Sternocleidomastoid (tissue), 1 donor: Measurements from ENCODE around the genes DEFB128, TBC1D20, TCF15, FKBP1A and SIRPG.

DNA sequence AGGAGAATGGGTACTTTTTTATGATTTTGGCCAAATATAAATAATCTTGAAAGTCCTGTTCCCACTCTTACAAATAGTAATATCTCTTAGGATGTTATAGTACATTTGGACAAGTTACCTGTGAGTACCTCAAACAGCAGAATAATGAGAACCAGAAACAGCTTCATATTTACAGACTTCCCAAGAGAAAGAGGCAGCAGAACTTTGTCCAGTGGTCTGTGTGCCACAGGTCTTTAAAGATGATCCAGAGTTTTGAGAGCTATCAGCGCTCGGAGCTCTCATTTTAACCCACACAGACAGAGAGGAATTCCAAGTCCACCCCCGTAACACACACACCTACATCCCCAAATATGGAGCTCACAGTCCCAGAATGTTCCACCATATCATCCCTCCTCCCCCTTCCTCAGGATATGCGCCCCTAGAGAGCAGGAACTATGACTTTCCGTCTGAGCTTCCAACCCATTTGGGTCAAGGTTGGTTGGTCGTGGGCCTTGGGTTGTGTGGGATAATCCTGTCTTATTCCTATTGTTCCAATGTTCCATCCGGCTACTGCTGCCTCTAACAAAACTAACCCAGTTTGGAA lies at the start of gene DEFB128:
Gene DEFB128, minus strand, starts transcription at position 255 of the 583 bp plus-strand sequence.
- PRO-cap: no peak

DNA sequence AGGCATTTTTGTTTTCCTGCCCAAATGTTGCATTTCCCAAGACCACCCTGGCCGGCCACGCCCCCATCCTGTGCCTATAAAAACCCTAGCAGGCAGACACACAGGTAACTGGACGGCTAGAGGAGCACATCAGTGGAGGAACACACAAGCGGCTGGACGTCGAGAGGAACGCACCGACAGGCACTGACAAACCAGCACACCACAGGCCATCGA lies 7.8 kb downstream of the ZCCHC3 start:
- PRO-cap: no peak

GRCh38 chr20:326515-327218 lies 1.3 kb downstream of the SOX12 start:
- PRO-cap: bidirectional peak, plus-strand start at chr20:327423, minus-strand start at chr20:327160

GRCh38 chr20:327219-327730 lies 1.9 kb downstream of the SOX12 start:
- PRO-cap: bidirectional peak, plus-strand start at chr20:327423, minus-strand start at chr20:327160

GRCh38 chr20:363148-363712 lies 16.3 kb downstream of the NRSN2 start:
- PRO-cap: no peak

DNA sequence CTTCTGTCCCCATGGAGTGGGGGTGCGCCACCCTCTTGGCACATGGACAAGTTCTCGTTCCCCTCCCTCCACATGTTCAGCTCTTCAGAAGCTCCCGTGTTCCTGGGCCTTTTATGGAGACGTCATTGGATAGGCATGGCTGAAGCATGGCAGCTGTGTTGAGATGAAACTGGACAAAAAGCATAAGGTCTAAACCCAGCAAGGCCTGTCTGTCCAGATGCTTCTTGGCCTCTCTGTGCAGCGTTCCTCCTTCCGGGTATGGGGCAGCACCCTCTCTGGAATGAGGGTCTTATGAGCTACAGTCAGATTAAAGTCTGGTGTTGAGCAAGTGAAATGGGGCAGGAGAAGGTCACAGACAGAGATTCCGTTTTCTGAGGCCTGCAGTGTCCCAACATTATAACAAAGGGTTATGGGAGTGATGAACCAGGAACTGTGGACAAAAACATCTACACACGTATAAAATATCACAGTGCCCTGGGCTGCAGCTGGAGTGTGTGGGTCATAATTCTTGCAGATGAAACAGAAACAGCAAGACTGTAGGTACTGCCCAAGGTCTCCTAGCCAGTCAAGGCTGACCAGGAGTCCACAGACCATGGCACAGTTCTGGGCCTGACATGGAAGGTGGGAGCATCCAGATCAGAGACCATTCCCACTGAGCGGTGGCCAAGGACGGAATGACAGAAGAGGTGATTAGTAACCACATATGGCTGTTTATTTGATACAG lies 26.6 kb downstream of the TBC1D20 start:
- PRO-cap: no peak

GRCh38 chr20:461377-462182 lies 753 bp downstream of the TBC1D20 start:
- PRO-cap: bidirectional peak, plus-strand start at chr20:462045, minus-strand start at chr20:462005

- PRO-cap: bidirectional peak, plus-strand start at chr20:462618, minus-strand start at chr20:462526
Measured at GRCh38 chr20:462183-462765, at the start of gene TBC1D20. TSS of gene TBC1D20 (minus strand) at chr20:462533.

GRCh38 chr20:571518-572399 lies 28.2 kb upstream of the CSNK2A1 start:
- PRO-cap: no peak

- PRO-cap: unidirectional peak, minus-strand start at chr20:610309
Measured at GRCh38 chr20:610080-610724, at the start of gene TCF15. TSS of gene TCF15 (minus strand) at chr20:610309.

- PRO-cap: no peak
Measured at GRCh38 chr20:653858-654355, 907 bp upstream of the SRXN1 start.

DNA sequence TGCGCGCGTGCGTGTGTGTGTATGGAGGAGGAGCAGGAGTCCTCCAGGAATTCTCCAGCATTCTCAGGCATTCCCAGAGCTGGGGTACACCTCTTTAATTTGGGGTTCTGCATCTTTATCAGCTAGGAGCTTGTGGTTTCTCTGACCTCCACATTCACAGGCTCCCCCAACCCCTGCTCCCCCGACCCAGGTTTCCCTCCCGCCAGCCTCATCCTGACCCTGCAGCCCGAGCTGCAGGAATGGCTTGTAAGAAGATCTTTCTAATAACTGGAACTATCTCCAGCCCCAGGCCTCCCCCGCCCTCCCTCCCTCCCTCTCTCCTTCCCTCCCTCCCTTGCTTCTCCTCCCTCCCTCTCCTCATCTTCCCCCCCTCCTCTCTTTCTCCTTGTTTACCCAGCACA lies 3.2 kb downstream of the SCRT2 start:
- PRO-cap: no peak

GRCh38 chr20:840937-841594 lies 7.6 kb downstream of the FAM110A start:
- PRO-cap: unidirectional peak, plus-strand start at chr20:841268

DNA sequence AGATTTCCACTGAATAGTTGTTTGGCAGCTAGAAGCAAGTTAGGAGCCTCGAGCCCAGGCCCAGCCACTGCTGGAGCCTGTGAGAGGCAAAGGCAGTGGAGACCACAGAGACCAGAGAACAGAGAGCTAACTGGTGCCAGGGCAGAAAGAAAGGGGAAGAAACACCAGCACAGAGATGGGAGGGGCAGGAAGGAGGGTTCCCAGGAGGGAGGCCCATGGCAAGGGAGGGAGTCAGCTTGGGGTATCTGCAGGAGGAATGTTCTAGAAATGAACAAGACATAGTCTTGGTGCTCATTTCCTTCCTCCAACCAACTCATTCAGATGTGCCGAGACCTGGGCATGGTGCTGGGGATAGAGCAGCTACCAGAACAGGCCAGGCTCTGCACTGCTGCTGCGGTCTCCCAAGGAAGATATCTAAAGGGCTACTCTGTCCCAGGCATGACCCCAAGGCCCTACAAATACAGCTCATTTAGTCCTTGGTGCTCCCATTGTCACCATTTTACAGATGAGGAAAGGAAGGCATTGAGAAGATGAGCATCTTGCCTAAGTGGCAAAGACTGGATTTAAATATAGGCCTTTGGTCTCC lies 10.6 kb downstream of the ANGPT4 start:
- PRO-cap: no peak

GRCh38 chr20:911216-912082 lies 4.7 kb downstream of the ANGPT4 start:
- PRO-cap: no peak

DNA sequence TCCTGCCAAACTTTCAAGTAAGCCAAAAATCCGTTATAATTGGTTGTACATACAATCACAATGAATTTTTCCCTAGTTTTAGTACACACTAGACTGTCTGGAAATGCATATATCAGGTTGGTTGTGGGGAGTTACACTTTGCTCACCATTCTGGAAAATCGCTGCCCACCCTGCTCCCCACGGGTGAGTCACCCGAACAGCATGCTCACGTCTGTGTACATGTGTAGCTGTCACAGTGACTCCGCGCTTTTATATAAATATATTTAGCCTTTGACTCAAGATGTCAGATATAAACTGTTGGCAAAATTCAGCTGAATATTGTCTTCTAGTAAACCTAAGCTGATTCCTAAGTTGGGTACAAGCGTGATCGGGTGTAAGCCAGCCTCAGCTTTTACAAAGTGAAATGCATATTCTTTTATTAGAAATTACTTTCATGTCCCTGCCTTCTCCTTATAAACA lies 4.4 kb downstream of the SDCBP2 start:
- PRO-cap: no peak

DNA sequence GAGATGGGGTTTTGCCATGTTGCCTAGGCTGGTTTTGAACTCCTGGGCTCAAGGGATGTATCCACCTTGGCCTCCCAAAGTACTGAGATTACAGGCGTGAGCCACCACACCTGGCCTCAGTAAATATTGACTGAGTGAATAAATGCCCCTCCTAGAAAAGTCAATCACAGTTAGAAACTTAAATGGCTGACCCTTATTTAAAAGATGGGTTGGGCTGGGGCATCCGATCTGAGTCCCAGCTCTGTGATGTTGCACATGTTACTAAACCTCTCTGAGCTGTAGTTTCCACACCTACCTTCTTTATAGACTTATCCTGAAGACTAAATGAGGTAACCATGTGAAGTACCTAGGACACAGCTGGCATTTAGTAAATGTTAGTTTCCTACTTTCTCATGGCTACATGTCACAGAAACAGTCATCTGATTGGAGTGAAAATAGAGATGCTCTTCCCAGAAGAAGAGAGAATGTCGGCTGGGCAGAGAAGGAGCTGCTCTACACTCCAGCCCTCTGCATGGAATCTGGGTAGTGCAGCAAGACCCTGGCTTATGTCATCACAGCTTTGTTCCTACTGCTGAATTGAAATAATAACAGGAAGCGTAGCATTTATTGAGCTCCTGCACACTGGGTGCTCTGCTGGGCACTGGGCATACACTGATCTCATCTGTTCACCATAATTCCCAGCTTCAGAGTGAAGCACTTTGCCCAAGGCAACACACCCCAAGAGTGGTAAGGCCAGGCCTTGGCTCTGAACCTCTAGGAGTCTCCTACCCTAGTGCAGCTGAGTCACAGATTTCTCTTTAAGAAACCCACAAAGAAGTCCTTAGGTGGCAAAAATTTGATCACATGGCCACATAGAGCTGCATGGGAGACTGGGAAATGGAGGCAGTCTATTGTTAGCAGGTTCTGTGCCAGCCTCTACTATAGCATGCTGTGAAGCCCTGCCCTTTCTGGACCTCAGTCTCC lies 3.7 kb upstream of the SDCBP2 start:
- PRO-cap: unidirectional peak, minus-strand start at position 520 of the sequence; bidirectional peak, plus-strand start at position 686 of the sequence, minus-strand start at position 520 of the sequence

DNA sequence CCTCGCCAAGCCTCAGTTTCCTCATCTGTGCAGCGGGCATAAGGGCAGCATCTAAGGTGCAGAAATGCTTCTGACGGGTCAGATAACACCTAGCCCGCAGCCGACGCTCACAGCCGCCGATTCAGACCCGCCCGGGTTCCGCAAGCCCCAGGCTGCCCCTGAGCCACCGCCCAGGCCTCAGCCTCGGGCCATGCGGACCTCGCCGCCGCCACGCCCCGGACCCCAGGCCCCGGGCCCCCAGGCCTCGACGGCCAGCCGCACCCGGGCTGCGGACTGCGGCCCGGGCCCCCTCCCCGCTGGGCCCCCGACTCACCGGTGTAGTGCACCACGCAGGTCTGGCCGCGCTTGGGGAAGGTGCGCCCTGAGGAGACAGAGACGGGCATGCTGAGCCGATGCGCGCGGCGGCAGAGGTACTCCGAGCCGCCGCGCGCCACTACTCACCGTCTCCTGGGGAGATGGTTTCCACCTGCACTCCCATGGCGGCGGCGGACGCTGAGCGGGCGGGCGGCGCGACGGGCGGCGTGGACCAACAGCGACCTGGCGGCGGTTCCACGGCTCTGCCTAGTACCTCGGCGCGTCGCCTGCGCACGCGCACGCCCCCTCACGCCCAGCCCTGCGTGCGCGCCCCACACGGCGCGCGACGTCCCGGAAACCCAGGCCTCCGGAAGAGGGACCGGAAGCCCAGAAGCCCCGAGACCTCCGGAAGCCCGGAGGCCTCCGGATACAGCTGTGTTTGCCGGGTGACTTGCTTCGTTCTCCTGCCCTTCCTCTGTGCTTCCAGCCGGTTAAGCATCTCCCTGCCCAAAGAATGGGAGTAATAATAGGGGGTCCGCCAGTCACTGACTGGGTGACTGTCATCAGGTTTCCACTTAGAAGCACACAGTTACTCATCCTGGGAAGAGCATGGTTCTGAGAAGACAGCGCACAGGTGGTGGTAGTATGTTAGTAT lies at the start of gene FKBP1A:
Gene FKBP1A, minus strand, starts transcription at position 534 of the 949 bp plus-strand sequence.
- PRO-cap: bidirectional peak, plus-strand start at position 696 of the sequence, minus-strand start at position 539 of the sequence

DNA sequence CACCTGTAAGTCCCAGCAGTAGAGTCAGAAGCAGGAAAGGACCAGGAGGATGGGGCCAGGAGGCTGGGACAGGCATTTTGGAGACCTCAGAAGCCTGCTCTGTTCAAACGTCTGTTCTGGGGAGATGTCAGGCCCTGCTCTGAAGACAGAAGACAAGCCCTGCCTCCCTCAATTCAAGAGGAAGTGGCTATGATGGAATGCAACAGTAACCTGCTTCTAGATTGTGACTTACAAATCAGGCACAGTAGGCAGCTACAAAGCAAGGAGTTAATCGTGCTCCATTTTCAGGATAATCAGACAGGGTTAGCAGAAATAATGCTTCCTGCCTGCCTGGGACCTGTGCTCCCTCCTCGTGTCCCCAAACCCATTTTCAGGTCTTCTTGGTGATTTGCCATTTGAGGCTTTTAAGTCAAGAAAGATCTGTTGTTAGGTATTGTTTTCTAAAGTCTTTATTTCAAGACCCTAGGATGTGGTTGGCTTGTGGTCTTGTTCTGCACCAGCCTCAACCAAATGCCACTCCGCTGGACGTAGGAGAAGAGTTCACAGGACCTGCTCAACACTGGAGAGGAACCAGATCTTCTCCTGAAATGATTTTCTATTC lies at the start of gene SIRPG:
Gene SIRPG, minus strand, starts transcription at position 141 of the 601 bp plus-strand sequence.
- PRO-cap: unidirectional peak, minus-strand start at position 141 of the sequence

GRCh38 chr20:1903895-1904152 lies 8.6 kb downstream of the SIRPA start:
- PRO-cap: no peak